LUHMES (cell line): ENCODE measurements around a stretch of chr4.

DNA sequence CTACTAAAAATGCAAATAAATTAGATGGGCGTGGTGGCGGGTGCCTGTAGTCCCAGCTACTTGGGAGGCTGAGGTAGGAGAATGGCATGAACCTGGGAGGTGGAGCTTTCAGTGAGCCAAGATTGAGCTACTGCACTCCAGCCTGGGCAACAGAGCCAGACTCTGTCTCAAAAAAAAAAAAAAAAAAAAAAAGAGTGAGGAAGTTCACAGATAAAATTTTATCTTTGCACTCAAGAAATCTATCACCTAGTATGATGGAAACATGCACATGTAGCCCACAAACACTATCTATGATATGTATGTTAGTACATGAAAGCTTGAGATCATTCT is 472.7 kb upstream of the TENM3 start:
- PRO-cap, result no peak

DNA sequence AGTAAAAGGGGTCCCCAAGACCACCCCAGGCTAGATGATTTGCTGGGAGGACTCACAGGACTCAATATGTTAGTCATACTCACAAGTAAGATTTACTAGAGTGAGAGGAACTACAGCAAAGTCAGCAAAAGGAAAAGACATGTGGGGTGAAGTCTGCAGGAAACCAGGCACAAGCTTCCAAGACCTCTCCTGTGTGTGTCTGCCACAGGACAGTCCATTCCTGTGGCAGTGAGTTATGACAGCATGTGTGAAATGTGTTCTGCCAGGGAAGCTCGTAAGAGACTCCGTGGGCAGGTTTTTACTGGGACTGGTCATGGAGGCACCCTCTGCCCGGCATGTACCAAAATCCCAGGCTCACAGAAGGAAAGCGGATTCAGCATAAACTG is 288.3 kb downstream of the TENM3 start:
- PRO-cap, result no peak

GRCh38 chr4:182917050-182917202 is 260 bp downstream of the DCTD start:
- PRO-cap, result no peak

DNA sequence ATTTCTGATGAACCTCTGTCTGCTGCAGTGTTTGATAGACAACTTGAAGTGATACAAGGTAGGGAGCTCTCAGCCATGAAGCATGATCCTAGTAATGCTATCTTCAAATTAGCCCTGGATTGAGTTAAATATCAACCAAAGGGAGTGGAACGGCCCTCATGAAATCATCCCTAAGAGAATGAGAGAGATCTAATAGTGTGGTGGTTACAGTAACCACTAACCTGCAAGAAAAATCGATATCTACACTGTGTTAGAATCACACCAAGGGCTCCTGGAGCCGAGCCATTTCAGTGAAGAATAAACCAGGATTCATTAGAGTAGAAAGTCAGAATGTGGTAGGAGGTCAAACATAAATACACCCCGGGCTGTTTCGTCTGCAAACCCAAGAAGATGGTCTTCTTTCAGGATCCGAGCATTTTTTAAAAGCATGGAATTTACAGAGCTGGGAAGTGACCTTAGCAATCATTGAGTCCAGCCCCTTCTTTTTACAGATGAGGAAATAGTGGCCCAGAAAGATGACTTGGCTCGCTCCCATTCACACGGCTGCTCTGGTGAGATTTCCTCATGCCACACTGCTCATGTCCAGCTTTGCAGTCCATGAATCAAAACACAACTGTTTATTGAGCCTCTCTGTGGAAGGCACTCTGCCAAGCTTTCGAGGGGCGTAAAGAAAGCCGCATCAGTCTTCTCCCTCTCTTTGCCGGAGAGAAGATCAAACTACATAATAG is 5.5 kb upstream of the DCTD start:
- PRO-cap, result no peak

DNA sequence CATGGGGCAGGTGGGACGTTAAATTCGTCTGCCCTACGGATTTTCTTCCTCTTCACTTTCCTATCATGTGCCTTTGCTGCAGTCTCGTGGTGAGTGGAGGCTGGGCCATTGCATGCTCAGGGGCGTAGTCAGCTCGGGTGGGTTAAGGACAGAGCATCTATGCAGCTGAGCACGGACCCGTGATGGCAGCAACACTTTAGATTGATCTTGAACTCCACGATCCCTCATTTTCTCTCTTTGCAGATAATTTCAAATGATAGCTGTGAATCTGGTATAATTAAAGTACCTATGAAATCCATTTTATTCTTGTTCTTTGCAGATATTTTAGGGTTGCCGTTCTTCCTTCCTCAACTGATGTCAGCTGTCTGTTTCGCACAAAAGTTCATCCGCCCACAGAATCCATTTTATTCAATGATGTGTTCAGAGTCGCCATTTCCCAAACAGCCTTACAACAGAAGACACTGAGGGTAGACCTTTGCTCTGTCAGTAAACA is 51.4 kb downstream of the CLDN22 start:
- PRO-cap, result no peak

DNA sequence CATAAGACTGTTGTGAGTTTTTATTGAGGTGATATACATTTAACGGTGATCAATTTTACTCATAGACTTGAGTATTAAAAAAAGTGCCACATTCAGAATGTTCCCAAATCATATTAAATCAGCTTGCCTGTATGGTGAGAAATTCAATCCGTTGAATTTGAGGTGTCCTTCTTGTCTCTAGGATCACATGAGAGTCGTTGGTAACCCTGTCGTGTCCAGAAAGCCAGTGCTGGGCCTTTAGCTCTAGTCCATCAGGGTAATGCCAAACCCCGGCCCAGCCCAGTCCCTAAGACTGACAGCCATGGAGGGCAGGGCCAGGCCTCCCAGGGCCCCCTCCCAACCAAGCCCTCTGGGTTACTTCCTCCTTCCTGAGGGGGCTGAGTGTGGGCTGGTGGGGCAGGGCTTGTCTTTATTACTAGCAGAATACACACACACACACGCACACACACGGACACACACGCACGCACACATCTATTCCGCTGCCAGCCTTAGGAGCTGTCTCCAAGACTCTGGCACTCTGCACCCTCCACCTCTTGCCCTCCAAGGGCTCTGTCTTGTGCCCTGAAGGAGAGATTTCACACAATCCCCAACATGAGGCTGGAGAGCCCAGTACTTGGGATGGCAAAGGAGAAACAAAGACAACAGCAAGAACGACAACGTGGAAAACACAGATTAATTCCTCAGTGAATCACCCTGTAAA is 35.7 kb upstream of the CDKN2AIP start:
- PRO-cap, result no peak

- PRO-cap, result bidirectional peak, plus-strand start at chr4:183444054, minus-strand start at chr4:183444027
Observed at GRCh38 chr4:183443595-183444244, 716 bp upstream of the CDKN2AIP start.

GRCh38 chr4:183482096-183482656 is 22.7 kb upstream of the ING2 start:
- PRO-cap, result no peak

DNA sequence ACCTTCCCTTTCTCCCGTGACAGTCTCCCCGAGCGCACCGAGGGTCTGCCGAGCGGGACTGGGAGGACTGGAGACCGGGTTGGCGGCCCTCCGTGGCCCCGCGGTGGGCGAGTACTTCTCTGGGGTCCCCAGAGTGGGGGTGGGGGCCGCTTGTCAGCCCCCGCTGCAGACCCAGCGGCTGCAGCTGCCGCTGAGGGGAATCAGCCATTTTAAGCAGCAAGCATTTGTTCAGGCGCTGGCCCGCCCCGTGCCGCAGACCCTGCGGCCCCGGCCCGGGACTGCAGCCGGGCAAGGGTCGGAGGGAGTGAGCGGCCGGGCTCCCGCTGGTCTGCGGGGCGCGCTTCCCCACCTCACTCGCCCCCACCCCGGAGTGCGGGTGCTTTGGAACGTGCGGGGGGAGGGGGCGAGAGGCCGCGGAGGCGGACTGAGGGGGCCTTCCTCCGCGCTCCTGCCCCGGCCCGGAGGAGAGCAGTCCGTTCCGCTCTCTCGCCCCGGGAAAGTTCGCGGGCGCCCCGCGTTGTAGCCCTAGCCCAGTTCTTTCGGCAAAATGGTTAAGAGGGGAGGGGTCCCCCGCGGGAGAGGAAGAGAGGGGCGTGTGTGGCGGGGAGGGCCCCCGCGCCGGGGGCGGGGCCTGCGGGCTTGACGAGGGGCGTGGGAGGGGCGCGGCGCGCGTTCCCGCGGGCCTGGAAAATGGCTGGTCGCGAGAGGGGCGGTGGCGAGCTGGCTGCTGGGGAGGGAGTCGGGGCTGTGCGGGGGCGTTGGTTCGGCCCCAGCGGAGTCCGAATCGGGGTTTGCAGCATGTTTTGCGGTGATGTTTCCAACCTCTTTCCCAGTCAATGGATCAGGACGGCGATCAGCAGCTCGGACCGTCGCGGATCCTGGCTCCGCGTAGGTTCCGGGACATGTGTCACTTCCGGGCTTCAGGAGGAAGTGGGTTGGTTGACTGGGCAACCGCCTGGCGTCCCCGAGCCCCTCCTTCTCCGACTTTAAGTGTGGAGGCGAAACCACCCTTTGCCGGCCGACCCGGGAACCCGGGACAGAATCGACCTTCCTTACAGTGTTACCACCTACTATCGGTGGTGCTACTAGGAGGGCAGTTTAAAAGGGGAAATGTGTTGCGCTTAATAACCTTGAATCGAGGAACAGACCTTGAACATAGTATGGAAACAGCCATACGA is 962 bp downstream of the ING2 start:
- PRO-cap, result bidirectional peak, plus-strand start at position 677 of the sequence, minus-strand start at position 544 of the sequence; bidirectional peak, plus-strand start at position 830 of the sequence, minus-strand start at position 907 of the sequence

DNA sequence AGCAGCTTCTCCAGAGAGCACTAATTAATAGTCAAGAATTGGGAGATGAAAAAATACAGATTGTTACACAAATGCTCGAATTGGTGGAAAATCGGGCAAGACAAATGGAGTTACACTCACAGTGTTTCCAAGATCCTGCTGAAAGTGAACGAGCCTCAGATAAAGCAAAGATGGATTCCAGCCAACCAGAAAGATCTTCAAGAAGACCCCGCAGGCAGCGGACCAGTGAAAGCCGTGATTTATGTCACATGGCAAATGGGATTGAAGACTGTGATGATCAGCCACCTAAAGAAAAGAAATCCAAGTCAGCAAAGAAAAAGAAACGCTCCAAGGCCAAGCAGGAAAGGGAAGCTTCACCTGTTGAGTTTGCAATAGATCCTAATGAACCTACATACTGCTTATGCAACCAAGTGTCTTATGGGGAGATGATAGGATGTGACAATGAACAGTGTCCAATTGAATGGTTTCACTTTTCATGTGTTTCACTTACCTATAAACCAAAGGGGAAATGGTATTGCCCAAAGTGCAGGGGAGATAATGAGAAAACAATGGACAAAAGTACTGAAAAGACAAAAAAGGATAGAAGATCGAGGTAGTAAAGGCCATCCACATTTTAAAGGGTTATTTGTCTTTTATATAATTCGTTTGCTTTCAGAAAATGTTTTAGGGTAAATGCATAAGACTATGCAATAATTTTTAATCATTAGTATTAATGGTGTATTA is 5.7 kb downstream of the ING2 start:
- PRO-cap, result no peak

DNA sequence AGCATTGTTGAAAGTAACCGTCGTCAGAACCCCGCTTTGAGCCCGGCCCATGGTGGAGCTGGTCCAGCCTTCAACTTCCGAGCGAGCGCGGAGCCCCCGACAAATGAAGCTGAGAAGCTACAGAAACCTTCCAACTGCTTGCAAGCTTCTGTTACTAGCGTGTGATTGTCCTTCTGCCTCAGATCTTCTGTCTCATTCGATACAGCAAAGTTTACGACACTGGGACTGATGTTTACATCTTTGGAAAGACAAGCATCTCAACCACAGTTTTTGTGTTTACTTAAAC is 112.0 kb downstream of the STOX2 start:
- PRO-cap, result no peak

DNA sequence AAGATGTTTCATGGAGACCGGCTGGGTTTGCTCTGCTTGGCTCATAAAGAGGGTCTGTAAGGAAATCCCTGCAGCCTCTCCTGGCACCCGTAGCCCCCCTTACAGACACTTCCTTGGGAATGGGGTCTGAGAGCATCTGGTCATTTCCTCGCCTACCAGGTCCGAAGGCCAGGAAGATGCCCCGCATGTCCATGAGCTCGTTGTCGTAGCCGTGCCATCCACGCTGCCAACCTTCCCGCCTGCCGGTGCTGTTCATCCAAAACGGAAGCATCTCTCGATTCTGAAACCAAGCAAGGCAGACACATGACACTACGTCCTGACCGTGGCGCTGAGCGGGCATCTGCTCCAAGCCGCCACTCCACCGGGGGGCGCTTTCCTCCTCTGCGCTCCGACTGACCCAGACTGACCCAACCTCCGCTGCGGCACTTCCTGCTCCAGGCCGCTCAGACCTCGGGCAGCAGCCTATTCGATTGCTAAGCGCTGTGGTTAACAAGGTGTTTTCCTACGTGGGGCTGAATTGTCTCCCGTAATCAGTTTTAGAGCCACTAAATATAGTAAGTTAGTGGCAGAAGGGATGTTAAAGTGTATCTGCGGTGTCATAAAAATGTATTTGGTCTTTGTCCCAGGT is 120.5 kb downstream of the ENPP6 start:
- PRO-cap, result no peak

- PRO-cap, result no peak
Observed at GRCh38 chr4:184168366-184169185, 49.1 kb downstream of the ENPP6 start.

DNA sequence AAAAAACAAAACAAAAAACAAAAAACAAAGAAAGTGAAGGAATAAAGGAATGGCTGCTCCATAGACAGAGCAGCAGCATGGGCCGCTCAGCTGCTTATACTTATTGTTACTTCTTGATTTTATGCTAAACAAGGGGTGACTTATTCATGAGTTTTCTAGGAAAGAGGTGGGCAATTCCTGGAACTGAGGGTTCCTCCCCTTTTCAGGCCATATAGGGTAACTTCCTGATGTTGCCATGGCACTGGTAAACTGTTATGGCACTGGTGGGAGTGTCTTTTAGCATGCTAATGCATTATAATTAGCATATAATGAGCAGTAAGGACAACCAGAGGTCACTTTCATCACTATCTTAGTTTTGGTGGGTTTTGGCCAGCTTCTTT is 121.7 kb upstream of the ENPP6 start:
- PRO-cap, result no peak

- PRO-cap, result no peak
Observed at GRCh38 chr4:184395402-184396195, 78.8 kb downstream of the IRF2 start.

DNA sequence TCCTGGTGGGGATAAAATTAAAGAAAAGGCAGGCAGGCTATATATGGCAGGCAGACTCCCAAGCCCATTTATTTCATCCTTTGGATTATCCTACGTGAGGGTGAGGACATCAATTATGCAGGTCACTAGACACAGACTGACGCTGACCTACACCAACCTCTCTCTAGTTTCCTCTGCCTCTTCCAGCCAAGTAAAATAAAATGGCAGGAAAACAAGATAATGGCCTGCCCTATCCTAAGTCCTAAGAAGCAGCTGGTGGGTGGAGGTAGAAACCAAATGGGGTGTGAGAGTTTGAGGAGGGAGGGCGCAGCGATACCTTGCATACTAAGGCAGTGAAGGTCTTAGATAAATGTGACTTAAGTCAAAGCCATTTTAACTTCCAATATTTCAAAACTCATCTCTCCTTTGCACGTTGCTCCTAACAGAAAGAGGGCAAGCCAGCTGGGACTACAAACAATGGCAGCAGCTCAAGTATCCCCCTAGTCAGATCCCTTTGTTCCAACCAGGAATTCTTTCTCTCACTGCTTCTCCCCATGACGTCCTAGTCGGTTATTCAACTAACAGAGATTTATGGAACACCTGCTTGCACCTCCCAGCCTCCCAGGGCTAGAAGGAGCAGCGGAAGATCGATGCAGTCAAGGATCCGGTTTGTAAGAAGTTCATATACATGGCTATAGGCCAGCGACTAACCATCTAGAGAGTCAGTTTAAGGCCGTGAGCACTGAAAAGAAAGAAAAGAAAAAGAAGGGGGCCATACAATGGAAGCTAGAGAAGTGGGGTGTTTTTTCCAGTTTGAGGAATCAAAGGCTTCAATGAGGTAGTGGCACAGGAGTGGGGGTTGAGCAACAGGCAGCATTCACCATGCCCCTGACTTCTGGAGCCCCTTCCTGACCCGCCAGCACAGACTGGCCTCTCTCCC is 72.6 kb downstream of the IRF2 start:
- PRO-cap, result no peak

DNA sequence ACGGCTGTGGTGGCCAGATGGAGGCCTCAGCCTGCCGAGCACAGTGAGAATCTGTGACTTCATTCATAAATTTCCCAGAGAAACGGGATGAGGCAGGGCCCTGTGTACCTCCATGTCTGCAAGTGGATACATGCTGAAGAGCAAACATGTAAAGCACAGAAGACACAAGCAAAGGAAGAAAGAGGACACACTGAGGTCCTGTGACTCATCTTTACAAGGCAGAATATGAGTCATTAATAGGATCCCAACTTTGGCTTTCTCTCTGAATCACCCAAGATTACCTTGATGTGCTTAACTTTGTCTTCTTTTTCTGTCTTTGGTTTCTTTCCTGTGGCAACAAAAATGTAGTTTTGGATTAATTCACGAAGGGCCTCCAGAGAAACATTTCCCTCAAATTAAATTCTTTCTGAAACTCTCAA is 56.5 kb downstream of the IRF2 start:
- PRO-cap, result no peak

GRCh38 chr4:184474758-184474945 is 302 bp upstream of the IRF2 start:
- PRO-cap, result bidirectional peak, plus-strand start at chr4:184474801, minus-strand start at chr4:184474551

- PRO-cap, result no peak
Observed at GRCh38 chr4:184506368-184507077, 32.2 kb upstream of the IRF2 start.

- PRO-cap, result no peak
Observed at GRCh38 chr4:184514269-184514687, 39.9 kb upstream of the IRF2 start.